ENCODE measurements around a stretch of chr20.

DNA sequence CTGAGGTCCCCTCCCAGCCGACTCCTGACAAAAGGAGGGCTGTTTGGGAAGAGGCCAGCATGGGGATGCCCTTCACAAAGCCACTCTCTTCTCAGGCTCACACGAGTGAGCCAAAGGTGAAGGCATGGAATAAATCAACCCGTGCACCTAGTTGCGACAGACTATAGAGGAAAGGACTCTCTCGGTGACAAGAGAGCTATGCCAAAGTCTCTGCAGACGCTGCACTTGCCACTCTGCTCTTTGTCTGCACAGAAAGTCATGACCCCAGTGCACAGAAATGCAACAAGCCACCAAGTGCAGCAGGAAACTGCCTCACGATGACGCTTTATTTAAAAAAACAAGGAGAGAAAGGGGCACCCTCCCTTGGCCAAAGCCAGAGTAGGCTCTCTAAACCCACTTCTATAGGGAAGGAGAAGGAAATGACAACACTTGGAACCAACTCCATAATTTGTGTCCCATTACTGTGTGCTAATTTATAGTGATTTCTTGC, 21.0 kb downstream of the JAG1 start:
- PRO-cap = no peak

DNA sequence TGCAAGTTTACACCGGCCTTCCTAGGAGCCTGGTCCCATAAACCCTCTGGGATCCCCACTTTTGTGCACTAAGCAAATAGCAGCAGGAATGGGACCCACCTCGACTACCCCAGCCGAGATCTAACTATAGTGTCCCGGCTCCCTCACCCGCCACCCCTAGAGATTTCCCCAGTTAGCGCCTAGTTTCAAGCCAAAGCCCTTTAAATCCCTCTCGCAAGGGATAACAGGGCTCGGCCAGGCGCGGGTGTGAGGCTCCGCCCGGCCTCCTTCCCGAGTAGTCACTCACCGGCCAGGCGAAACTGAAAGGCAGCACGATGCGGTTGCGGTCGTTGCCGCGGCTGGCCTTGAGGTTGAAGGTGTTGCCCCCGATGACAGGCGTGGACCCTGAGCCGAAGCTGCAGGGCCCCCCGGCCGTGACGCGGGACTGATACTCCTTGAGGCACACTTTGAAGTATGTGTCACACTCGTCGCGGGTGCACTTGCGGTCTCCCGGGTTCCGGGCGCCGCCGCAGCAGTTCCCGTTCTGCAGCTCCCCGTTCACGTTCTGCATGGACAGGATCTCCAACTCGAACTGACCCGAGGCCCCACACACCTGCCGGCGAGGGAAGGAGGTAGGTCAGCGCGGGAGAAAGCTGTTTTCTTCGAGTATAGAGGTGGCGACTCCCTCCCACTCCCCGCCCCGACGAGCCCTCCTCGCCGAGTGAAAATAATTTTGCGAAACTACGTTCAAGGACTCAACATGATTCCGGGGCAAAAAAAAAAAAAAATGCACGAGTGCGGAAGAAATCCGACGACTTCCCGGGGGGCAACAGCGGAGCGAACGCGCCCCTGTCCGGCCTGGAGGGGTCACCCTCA, 1.2 kb downstream of the JAG1 start:
- PRO-cap = no peak

DNA sequence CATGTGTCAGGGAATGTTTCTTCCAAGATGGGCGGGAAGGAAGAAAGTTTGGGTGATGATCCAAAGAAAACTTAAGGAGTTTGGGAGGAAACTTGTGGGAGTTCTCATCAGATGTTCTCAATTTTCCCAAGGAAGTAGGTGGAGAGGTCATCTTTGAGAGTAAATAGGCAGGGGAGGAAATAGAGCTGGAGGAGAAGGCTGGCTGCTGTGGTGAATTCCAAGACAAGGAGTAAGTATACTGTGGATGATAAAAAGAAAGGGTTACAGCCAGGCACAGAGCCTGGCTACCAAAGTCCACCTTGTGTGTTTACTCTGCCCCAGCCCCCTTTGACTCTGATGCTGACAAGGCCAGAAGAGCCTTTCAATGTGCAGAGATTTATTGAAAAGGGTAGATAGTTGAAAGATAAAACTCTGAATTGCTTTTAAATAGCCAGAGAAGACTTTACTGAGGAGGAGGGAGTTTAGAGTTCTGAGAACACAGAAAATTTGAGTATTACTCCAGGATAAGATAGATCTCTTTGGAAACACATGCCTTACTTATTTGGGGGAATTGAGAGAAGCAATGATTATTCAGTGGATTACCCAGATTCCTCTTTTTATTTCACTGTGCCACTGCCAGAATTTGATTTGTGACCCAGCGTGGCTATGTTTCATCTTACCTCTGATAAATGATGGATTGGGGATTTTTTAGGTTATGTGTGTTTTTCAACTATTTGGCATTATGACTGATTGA, 182.6 kb upstream of the JAG1 start:
- PRO-cap = no peak

DNA sequence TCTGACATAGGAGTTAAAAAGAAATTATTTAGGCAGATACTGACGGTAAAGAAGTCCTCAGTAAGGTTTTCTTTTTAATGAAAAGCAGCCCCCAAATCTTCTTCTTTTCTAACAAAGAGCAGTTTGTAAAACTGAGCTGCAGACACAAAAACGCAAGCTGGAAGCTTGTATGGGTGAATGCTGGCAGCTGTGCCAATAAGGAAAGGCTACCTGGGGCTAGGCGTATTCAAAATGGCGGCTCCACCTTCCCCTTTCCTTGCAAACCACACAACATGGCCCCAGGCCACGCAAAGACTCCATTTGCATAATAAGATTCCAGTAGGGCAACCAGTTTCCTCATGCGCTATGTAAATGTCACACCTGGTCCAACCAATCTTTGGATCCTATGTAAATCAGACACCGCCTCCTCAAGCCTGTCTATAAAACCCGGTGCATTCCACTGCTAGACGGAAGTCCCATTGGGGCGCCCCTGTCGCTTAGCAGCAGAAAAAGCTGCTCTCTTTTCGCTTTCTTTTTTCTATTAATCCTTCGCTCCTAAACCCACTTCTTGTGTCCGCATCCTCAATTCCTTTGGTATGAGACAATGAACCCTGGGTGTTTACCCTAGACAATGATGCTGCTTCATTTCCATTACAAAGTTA, 505.9 kb upstream of the BTBD3 start:
- PRO-cap = no peak

DNA sequence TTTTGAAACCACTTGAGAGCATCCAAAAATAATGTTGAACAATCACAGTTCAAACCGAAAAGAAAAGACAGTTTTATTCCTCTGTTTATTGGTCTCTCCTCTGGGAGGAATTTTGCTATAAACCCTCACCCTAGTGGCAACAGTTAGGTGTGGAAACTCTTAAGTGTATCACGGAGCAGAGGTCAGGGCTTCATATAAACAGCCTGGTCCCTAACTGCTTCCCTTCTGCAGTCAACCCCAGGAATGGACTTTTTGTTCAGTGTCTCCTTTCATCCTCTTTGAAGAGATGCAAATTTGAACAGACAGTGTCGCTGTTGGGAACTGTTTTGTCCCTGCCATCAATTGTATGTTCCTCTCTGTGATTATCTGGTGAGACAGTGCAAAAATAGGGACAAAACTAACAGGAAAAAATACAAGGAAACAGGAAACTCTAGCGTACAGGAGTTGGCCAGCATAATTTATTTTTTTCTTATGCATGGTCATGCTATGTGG, 162.3 kb upstream of the BTBD3 start:
- PRO-cap = no peak

DNA sequence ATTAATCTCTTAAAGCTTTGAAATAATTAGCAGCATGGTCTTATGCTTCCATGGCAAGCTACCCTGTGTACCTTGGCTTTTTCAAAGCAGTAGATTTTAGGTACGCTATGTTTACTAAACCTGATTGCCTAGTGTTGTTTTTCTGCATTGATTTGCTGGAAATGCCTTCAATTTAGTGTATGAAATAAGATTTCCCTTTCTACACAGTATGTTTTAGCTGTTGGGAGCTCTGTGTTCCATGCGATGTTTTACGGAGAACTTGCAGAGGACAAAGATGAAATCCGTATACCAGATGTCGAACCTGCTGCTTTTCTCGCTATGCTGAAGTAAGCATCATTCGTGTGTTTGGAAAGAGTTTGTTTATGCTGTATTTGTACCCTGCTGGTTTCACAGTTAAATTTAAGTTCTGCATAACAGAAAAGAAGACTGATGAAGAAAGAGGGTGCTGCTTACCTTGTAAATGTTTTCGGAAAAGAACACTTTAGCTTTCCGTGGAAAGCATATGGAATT, 1.9 kb downstream of the BTBD3 start:
- PRO-cap = no peak

- PRO-cap = no peak
Measured at GRCh38 chr20:13028760-13028983, 19.9 kb downstream of the SPTLC3 start.

GRCh38 chr20:13029806-13030450, 21.2 kb downstream of the SPTLC3 start:
- PRO-cap = no peak

DNA sequence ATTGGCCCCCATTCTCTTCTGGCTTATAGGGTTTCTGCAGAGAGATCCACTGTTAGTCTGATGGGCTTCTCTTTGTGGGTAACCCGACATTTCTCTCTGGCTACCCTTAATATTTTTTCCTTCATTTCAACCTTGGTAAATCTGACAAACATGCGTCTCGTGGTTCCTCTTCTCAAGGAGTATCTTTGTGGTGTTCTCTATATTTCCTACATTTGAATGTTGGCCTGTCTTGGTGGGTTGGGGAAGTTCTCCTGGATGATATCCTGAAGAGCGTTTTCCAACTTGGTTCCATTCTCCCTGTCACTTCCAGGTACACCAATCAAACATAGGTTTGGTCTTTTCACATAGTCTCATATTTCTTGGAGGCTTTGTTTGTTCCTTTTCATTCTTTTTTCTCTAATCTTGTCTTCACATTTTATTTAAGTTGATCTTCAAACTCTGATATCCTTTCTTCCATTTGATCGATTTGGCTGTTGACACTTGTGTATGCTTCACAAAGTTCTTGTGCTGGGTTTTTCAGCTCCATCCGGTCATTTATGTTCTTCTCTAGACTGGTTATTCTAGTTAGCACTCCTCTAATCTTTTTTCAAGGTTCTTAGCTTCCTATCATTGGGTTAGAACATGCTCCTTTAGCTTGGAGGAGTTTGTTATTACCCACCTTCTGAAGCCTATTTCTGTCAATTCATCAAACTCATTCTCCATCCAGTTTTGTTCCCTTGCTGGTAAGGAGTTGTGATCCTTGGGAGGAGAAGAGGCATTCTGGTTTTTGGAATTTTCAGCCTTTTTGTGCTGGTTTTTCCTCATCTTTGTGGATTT, 158.5 kb downstream of the ISM1 start:
- PRO-cap = no peak

DNA sequence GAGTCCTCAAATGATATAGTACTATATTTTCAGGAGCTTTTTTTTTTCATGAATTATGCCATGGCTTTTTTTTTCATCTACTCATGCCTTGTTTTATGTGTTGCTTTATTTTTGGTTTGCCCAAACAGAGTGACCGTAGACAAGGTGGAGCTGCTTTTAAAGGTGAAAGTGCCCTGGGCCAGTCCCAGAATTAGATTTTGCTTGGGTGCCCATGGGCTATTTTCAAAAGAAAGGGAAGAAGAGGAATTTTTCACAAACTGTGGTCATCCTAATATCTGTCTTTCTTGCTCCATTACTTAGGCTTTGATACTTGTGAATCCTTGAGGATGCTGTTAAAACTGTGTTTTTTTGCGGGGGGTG, 66.7 kb downstream of the NDUFAF5 start:
- PRO-cap = no peak

DNA sequence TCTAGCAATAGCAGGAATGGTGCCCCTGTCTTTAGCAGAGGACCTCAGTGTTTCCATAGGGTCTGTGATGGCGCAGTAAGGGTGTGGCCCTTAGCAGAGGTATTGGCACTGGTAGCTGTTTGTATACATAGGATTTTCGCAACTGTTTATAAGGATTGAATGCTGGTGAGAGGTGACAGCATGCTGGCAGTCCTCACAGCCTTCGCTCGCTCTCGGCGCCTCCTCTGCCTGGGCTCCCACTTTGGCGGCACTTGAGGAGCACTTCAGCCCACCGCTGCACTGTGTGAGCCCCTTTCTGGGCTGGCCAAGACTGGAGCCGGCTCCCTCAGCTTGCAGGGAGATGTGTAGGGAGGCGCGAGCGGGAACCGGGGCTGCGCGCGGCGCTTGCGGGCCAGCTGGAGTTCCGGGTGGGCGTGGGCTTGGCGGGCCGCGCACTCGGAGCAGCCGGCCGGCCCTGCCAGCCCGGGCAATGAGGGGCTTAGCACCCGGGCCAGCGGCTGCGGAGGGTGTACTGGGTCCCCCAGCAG, 111.2 kb downstream of the FLRT3 start:
- PRO-cap = no peak

DNA sequence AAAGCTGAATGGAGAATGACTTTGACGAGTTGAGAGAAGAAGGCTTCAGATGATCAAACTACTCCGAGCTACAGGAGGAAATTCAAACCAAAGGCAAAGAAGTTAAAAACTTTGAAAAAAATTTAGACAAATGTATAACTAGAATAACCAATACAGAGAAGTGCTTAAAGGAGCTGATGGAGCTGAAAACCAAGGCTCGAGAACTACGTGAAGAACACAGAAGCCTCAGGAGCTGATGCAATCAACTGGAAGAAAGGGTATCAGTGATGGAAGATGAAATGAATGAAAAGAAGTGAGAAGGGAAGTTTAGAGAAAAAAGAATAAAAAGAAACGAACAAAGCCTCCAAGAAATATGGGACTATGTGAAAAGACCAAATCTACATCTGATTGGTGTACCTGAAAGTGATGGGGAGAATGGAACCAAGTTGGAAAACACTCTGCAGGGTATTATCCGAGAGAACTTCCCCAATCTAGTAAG, 65.7 kb downstream of the FLRT3 start:
- PRO-cap = no peak

- PRO-cap = no peak
Measured at GRCh38 chr20:15937268-15937663, 636.0 kb downstream of the KIF16B start.

DNA sequence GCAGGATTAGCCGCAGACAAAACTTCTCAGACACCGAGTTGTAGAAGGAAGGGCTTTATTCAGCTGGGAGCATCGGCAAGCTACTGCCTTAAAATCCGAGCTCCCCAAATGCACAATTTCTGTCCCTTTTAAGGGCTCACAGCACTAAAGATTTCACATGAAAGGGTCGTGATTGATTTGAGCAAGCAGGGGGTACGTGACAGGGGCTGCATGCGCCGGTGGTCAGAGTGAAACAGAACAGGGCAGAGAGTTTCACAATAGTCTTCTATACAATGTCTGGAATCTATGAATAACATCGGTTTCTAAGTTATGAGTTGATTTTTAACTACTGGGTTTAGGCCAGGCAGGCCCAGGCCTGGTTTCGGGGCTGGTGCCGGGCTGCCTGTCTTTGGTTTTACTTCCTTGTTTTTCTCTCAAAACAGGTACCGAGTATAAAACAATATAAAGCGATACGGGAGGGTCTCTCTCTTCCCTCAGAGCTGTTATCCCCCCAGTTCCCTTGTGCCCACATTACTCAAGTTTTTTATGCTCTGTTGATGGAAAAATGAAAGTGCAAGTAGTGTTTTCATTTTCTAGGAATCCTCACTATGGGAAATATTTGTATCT, 587.4 kb downstream of the KIF16B start:
- PRO-cap = no peak

- PRO-cap = no peak
Measured at GRCh38 chr20:16556304-16556925, 16.8 kb downstream of the KIF16B start.

DNA sequence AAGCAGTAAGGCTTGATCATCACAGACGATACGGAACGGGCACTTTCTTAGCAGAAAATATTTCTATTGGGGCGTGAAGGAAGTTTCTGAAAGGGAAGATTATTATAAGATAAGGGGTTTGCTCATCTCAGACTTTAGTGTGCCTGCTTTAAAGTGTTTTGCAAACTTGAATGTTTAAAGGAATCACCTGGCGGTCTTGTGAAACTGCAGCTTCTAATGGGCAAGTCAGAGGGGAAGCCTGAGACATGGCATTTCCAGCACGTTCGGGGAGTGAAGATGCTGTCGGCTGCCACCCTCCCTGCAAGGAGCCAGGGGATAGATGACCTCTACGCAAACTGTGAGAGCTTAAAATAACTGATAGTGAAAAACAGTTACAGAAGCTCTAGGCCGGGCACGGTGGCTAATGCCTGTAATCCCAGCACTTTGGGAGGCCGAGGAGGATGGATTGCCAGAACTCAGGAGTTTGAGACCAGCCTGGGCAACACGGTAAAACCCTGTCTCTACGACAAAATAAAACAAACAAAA, 2.2 kb upstream of the KIF16B start:
- PRO-cap = bidirectional peak, plus-strand start at position 369 of the sequence, minus-strand start at position 279 of the sequence

DNA sequence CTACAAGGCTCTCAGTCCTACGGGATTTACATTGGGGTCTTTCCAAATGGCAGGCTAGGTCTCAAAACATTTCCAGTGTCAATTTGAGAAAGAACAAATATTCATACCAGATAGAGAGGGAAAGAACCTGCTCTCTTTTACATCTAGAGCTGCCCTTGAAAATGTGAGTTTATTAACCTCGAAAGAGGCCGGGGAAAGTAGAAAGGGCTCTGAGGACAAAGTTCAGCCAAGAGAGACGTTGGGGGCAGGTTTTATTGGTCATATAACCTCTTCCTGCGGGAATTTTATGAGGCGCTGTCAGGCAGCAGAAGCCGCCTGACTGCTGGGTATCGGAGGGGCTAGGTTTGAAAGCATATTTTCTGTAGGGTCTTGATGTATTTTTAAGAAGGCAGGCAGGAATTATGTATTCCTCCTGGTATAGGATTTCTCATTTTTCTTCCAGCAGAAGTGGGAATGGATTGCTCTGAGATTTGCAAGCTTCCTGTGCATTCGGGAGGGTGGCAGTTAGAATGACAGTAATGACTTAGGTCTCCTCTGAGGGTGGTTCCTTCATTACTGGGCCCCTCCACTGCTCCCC, 34.4 kb upstream of the KIF16B start:
- PRO-cap = no peak

DNA sequence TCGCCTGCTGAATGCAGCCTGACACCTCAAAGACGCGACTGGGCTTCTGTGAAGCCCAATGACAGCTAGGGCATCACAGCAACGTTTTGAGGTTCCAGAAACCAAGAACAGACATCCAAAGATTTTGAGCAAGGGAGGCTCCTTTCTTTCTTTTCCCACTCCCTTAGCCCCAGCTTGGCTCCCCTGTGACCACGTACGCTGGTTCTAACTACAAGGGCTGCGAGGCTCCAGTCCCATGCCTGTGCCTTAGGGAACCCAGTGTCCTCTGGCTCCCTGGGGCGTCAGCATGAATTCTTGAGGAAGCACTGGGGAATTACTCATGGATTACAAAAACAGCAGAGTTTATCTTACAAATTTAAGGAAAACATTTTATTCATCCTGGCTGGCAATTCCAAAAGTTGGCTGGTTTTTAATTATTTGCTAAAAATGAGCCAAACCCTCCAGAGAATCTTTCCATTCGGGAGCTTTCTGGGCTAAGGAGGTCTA, 99.7 kb downstream of the BFSP1 start:
- PRO-cap = no peak

- PRO-cap = no peak
Measured at GRCh38 chr20:17501638-17502433, 29.3 kb downstream of the BFSP1 start.

DNA sequence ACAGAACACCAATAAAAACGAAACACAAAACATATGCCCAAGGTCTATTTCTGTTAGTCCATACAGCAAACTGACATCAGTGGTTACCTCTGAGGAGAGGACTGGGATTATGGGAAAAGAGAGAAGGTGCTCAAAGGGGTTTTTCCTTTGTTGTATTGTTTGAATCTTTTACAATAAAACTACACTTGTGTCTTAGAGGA, 4.4 kb upstream of the DSTN start:
- PRO-cap = no peak